BJ (cell line): ENCODE measurements around the gene ZFAND2A.

GRCh38 chr7:944945-945419 is 9.5 kb downstream of the ADAP1 start:
- CAGE, long polyA plus RNA = no peak
- RRBS = no CpG with 5 or more reads among the region's 12 CpGs

GRCh38 chr7:949654-950314 is 4.7 kb downstream of the ADAP1 start:
- CAGE, long polyA plus RNA = no peak
- RRBS = no CpG with 5 or more reads among the region's 20 CpGs

- CAGE, long polyA plus RNA = no peak
- RRBS = no CpG with 5 or more reads among the region's 8 CpGs
These were observed 9.7 kb downstream of the CYP2W1 start for GRCh38 chr7:992714-993130.

- CAGE, long polyA plus RNA = no peak
- RRBS = no CpG with 5 or more reads among the region's 16 CpGs
These were observed 10.8 kb upstream of the GPR146 start for GRCh38 chr7:1033475-1033989.

GRCh38 chr7:1052555-1053508 is 8.5 kb downstream of the GPR146 start:
- CAGE, long polyA plus RNA = no peak
- RRBS = no CpG with 5 or more reads among the region's 34 CpGs

DNA sequence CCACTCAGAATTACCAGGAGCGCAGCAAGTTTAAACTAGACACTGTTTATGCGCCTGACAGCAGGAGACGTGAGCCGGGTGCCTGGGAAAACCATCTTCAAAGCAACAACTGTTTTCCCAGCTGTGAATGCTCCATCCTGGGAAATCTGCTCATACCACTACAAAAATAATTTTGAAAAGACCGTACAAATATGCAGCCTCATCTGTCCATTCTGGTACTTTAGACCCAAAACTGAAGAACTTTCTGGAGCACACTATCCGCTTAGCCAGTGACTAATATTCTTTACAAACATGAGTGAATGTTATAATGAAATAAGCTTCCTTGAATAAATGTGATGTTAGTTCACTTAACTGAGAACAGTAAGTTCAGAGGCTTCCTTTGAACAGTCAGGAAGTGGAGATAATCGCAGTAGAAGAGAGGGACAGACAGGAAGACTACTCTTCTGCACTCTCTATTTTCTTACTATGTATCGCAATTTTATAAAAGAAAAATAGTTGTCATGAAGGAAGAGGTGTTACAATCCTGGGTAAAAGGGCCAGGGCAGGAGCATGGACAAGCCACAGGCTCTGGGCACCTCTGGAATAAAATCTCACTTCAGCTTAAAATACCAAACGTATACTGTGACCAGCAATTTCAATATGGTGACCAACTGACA is 16.8 kb downstream of the GPER1 start:
- CAGE, long polyA plus RNA = no peak
- RRBS = no CpG with 5 or more reads among the region's 9 CpGs

DNA sequence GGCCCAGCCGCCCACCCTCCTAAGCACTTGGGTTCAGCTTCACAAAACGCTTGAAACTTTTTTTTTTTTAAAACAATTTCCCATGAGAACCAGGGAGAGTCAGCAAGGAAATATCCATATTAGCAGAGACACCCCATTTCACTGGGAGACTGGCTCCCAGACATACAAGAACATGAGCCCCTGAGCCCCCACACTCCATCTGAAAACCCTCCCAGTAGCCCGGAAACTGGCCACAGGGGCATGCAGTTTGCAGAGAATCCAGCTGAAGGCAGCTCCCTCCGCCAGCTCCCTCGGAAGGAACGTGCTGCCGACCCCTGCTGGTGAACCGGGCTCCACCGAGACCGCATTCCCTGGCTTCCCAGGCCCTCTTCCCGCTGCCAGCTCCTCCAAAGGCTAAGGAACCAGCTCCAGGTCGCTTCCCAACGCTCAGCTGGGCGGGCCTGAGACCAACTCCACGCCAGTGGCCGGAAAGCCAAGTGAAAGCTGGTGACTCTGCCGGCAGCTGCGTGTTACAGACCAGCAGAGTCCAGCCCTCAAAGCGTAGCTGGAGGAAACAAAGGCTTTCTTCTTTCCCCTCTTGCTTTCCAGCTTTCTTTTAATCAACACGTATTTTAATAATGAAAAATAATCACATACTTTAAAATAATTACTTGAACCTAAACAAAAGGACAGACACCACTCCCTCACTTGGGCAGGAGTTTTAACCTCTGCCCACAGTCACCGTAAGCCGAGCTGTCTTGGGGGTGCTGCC is 14.3 kb downstream of the C7orf50 start:
- CAGE, long polyA plus RNA = no peak
- RRBS = 25% methylated on average over 4 of the region's 22 CpGs

- CAGE, long polyA plus RNA = start-site peak on the minus strand at chr7:1160133-1160201, 157 and 208 reads in 2 replicates
- RRBS = under 1% methylated on average over 49 of the region's 108 CpGs
These were observed at the start of gene ZFAND2A for GRCh38 chr7:1159877-1161226. Gene ZFAND2A, minus strand, starts transcription at chr7:1160196.

GRCh38 chr7:1224093-1224815 is 8.4 kb upstream of the UNCX start:
- CAGE, long polyA plus RNA = no peak
- RRBS = 5% methylated on average over 30 of the region's 71 CpGs

DNA sequence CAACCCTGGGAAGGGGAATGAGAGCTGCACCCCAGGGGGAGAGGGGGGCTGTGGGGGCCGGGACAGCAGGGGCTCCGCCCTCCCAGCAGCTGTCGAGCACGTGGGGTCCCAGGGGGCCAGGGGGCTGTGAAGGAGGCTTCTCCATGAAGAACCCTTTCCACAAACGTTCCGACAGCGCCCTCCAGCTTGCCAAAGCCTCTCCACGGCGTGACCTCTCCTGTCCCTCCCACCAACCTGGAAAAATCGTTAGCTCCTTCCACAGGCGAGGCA is 66.2 kb downstream of the UNCX start:
- CAGE, long polyA plus RNA = no peak
- RRBS = 8% methylated on average over 1 of the region's 11 CpGs

GRCh38 chr7:1436592-1437280 is 22.5 kb downstream of the MICALL2 start:
- CAGE, long polyA plus RNA = no peak
- RRBS = 86% methylated on average over 3 of the region's 32 CpGs

DNA sequence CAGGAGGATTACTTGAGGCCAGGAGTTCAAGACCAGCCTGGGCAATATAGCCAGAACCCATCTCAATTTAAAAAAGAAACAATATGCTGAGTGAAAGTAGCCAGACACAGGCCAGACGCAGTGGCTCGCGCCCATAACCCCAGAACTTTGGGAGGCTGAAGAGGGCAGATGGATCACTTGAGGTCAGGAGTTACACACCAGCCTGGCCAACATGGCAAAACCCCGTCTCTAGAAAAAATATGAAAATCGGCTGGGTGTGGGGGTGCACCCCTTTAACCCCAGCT is 3.1 kb downstream of the MICALL2 start:
- CAGE, long polyA plus RNA = no peak
- RRBS = no CpG with 5 or more reads among the region's 5 CpGs

DNA sequence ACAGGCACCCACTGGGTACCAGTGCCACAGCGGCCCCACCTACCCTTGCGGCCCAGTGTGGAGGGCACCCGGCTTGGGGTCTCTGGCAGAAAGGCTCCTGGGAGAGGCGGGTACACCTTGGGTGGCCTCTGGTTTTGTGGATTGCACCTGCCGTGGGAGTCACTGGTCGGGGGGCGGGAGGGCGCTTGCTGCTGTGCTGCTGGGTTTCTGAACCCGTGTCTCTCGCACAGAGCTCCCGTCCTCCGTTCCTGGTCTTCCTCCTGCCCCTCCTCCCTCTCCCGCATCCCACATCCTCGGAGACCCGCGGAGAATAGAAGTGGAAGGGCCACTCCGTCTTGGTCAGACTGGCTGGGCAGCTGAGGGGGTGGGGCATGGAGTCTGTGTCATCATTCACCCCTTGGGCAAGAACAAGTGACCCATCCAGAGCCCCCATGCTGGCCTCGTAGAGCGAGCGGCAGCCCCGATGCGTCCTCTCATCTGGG is 3.9 kb downstream of the MAFK start:
- CAGE, long polyA plus RNA = no peak
- RRBS = no CpG with 5 or more reads among the region's 22 CpGs

DNA sequence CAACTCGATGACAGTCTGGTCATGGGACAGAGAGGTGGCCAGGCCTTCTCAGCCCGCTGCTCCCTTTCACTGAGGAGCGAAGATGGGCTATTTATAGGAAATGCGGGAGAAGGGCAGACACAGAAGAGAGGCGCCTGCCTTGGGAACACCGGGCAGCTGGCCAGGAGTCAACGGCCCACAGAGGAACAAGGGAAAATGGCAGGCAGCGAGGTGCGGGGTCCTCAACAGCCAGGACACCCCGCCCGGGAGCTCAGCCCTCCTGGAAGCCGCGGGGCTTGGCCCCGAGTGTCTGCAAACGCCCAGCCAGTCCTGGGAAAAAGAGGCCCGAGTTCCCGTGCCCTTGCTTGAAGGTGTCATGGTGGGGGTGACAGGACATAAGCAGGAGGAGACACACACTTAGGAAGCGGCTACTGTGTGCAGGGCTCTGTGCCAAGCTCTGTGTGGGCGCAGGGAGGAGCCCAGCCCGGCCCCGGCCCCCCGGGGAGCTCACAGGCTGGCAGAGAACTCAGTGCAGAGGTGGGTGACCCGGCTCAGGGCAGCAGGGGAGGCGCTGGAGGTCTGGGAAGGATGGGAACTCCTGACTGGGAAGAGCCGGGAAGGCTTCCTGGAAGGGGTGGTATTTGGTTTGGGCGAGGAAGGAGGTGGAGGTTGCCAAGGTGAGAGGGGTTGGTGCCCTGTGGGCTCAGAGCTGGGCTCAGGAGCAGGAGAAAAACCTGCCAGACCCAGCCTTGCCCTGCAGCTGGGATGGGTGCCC is 79.9 kb downstream of the ELFN1 start:
- CAGE, long polyA plus RNA = no peak
- RRBS = 43% methylated on average over 9 of the region's 26 CpGs

DNA sequence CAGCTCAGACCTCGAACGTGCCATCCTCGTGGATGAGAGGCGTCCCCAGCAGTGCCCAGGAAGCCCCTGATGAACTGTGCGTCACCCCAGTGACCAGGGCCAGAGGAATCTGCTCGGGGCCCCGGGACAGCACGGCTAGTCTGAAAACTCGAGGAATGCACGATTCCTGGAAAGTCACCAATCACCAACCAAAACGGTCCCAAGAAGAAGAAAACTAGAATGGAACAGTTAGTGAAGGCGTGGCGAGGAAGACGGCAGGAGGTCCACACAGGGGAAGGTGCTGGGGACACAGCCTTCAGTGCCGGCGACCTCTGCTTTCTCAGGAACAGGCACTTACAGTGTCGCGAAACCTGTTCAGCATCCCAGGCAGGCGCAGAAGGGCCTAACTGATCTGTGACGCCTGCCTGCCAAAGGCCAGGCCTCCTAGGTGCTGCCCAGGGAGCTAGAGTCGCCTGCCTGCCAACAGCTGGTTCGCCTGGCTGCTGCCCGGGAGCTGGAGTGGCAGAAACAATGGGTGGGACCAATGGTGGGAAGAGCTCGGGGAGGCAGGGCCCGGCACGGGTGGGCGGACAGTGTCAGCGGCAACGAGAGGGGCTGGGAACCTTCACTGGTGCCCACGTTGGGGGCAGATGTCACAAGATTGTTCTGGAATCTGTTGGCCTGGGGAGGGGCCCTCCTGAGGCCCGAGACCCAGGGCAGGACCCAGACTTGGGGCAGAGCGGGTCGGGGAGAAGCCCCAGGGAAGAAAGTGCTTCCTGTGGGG is 181.5 kb downstream of the ELFN1 start:
- CAGE, long polyA plus RNA = no peak
- RRBS = 59% methylated on average over 3 of the region's 33 CpGs

- CAGE, long polyA plus RNA = no peak
- RRBS = 94% methylated on average over 4 of the region's 28 CpGs
These were observed 183.4 kb downstream of the ELFN1 start for GRCh38 chr7:1853262-1853995.

DNA sequence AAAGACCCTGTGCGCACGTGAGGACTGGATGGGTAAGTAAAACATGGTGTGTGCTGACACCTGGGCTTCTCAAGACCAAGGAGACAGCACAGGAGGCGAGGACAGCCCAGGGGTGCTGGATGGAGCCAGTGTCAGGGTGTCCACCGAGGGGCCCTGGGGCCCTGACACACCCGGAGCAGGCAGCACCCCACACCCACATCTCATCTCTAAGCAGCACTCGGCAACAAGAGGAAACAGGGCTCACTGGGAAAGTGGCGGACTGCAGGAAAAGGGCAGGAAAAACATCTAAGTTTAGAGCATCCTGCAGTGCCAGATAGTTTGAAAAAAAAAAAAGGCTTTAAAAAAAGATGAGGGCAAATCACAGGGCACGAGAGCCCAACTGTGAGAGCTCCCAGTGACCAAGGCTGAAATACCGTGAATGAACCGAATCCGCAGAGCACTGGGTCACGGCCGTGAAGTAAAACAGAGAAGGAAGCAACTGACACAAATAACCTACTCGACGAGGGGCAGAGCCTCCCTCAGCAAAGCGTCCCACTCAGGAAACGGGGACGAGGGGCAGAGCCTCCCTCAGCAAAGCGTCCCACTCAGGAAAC is 120.1 kb downstream of the MAD1L1 start:
- CAGE, long polyA plus RNA = no peak
- RRBS = no CpG with 5 or more reads among the region's 19 CpGs

DNA sequence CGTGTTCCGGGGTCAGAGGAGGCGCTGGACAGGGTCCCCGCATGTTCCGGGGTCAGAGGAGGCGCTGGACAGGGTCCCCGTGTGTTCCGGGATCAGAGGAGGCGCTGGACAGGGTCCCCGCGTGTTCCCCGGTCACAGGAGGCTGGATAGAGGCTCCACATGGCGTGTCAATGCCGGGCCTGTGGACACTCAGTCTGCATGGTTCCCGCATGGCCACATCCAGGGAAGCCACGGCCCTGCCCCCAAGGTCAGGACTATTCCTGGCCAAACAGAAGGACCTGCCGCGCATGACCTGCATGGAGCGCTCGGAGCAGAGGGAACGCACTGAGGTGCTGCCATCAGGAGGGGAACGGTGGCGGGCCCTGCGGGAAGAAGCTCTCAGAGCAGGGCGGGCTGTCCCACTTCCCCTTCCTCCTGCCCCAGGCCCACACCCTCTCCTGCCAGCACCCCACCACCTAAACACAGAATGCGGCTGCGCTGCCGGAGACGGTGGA is 117.2 kb downstream of the MAD1L1 start:
- CAGE, long polyA plus RNA = no peak
- RRBS = 97% methylated on average over 5 of the region's 29 CpGs

DNA sequence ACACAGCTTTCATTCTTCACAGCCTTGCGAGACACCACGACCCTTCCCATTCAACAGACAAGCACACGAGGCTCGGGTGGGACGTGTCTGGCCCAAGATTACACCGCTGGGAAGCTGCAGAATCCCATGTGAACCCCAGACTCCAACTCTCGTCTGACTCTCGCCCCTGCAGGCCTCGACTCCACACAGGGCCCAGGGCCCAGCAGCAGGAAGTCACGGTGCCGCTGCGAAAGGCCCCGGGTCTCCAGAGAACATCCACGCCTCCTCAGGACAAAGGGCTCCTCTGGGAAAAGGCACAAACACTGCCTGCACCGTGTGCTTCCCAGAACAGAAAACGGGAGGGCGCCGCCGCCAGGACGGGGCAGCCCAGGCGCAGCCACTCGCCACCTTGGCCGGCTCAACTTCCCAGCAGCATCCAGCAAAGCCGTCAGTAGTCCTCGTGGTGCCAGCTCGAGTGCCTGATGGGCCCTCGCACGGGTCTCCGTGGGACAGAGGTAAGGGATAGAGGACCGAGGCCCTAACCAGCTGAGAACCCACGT is 60.5 kb downstream of the MAD1L1 start:
- CAGE, long polyA plus RNA = no peak
- RRBS = no CpG with 5 or more reads among the region's 31 CpGs

DNA sequence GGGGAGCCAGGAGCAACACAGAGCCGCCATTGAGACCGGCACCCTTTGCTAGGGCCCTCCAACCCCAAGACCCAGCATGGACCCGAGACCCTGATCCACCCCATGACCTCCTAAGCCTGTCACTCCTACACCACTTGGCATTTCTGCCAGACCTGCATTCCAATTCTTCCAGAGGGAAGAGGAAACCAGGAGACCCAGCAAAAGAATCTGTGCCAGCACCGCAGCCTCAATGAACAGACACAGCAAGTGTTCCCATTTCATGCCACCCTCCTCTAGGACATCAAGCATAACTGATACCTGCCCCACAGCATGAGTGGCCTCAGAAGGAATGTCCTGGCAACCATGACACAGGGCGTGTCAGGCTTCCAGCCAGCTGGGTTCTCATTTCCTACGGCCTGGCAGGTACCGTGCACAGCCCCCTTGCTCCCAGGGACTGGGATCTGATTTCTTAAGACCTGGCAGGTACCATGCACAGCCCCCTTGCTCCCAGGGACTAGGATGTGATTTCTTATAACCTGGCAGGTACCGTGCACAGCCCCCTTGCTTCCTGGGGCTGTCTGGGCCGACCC is 7.8 kb downstream of the MAD1L1 start:
- CAGE, long polyA plus RNA = no peak
- RRBS = no CpG with 5 or more reads among the region's 9 CpGs